Retinal pigment epithelial cell (primary cell): ENCODE measurements around the gene NKD1.

- RRBS: no CpG with 5 or more reads among the region's 2 CpGs
Observed at GRCh38 chr16:48479957-48480382, 94.8 kb upstream of the SIAH1 start.

DNA sequence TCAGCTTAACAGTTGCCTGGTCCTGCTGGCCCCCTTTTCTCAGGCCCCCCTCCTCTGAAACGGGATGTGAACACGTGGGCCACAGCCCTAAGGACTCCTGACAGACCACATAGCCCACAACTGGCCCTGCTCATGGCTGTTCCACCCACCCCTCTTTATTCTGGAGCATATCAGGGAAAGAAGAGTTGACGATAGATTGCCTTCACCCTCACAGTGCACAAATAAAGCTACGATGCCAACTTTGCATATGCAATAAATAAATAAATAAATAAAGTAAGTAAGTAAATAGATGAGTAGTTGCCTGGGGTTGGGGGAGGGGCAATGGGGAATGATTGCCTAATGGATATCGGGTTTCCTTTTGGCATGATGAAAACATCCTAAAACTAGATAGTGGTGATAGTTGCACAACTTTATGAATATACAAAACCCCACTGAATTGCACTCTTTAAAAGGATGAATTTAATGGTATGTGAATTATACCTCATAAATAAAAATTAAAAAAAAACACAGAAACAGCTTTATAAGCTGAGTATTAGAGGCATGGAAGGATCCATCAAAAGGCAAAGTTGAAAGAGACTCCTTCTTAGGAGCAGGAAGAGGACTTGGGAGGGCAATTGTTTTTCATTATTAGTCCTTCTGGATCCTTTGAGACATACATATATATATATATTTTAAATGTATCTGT lies 110.7 kb downstream of the N4BP1 start:
- RRBS: no CpG with 5 or more reads among the region's 5 CpGs

DNA sequence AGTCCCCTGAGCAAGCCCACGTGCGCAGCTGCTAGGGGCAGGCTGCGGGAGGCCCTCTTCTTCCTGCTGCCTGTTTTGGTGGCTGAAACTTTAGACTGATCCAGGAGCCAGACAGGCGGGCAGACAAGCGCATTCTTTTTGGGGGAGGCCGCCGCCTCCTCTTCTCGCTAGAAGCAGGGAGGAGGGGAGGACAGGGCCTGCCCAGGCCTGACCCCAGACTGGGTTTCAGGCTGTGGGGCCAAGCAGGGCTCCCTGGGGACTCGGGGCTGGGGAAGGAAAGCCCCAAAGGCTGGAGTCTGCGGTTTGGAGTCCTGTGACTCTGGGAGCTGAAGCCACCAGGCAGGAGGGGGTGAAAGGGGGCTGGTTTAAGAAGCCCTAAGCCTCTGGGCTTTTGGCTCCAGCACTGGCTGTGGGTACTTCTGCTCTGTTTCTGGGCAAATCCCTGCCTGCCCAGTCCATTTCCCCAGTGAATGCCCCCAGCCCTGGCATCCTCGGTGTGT lies 73.6 kb downstream of the N4BP1 start:
- RRBS: no CpG with 5 or more reads among the region's 11 CpGs

GRCh38 chr16:48560647-48561428 lies 49.1 kb downstream of the N4BP1 start:
- RRBS: no CpG with 5 or more reads among the region's 6 CpGs

DNA sequence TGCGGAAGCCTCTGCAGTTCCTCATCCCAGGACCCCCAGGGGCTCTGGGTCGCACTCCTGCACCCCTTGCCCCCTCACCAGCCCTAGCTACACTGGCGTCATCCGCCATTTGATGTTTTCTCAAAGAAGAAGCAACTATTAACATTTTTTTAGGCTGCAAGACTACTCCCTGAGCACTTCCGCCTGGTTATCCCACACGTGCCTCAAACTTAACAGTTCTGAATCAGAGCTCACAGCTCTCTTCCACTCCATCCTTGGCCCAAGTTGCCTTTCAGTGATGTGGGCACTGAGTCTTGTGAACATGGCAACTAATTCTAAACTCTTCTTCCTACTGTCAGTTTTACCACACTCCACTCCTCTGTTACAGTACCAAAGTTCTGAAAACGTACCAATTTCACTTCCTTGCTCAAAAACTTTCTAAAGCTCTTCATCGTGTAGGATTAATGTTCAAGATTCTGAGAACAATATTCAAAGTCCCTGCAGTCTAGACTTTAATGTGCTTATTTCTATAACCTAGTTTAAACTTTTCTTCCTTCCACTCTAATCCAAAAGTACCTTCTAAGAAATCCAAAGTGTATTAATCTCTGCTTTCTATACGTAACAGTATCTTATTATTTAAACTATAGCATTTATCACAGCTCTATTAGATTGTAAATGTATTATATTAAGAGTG lies 31.6 kb downstream of the N4BP1 start:
- RRBS: no CpG with 5 or more reads among the region's 9 CpGs

- RRBS: no CpG with 5 or more reads among the region's 3 CpGs
Observed at GRCh38 chr16:48603217-48603570, 6.8 kb downstream of the N4BP1 start.

- RRBS: no CpG with 5 or more reads among the region's 6 CpGs
Observed at GRCh38 chr16:49359763-49360122, 13.9 kb upstream of the C16orf78 start.

DNA sequence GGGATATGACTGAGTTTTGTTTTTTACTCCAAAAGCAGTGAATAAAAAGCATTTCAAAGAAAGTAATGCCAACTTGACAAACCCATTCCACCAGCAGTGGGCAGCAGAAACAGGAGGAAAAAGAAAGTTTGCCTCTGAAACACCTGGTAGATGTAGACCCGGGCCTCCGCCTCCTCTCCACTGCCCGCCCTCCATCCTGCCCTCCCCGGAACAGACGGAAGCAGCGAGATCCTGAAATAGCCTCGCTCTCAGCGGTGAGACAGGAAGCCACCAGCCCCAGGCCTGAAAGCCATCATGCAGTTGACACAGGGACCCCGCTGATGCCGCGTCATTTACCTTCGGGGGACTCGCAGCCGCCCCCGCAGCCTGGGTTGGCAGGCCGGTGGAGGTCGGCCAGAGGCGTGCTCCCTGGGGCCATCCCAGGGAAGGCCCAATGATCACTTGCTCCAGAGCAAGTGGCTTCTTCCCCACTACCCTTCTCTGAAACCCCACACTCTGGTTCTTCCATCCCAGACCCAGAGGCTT lies 67.8 kb downstream of the C16orf78 start:
- RRBS: 30% methylated on average over 2 of the region's 18 CpGs

- RRBS: no CpG with 5 or more reads among the region's 19 CpGs
Observed at GRCh38 chr16:49575135-49575973, 201.8 kb downstream of the C16orf78 start.

- RRBS: no CpG with 5 or more reads among the region's 21 CpGs
Observed at GRCh38 chr16:49702099-49702772, 153.7 kb downstream of the ZNF423 start.

- RRBS: no CpG with 5 or more reads among the region's 44 CpGs
Observed at GRCh38 chr16:49857588-49858188, 1.8 kb upstream of the ZNF423 start.

GRCh38 chr16:50235304-50236156 lies 30.8 kb upstream of the ADCY7 start:
- RRBS: no CpG with 5 or more reads among the region's 8 CpGs

DNA sequence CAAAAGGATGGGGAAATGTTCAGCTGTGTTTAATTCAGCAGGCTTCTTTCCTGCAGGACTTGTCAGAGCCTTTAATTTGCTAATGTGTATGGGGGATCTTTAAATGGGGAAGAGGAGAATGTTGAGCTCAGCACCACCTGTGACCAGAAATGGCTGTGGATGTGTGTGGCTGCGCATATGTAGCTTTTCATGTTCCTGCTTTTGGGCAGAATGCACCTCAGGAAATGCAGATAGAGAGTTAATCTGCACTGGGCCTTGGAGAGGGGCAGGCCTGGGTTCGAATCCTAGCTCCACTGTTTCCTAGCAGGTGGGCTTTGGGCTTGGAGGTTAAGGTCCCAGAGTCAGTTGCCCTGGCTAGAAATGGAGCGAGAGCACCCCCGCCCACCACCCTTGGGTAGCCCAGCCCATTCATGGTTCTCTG lies 9.2 kb downstream of the ADCY7 start:
- RRBS: no CpG with 5 or more reads among the region's 4 CpGs

GRCh38 chr16:50284222-50285007 lies 18.1 kb downstream of the ADCY7 start:
- RRBS: no CpG with 5 or more reads among the region's 14 CpGs

GRCh38 chr16:50323407-50324168 lies 45.2 kb downstream of the BRD7 start:
- RRBS: no CpG with 5 or more reads among the region's 10 CpGs

- RRBS: no CpG with 5 or more reads among the region's 4 CpGs
Observed at GRCh38 chr16:50333381-50333864, 35.4 kb downstream of the BRD7 start.

GRCh38 chr16:50335095-50335617 lies 33.6 kb downstream of the BRD7 start:
- RRBS: no CpG with 5 or more reads among the region's 6 CpGs

DNA sequence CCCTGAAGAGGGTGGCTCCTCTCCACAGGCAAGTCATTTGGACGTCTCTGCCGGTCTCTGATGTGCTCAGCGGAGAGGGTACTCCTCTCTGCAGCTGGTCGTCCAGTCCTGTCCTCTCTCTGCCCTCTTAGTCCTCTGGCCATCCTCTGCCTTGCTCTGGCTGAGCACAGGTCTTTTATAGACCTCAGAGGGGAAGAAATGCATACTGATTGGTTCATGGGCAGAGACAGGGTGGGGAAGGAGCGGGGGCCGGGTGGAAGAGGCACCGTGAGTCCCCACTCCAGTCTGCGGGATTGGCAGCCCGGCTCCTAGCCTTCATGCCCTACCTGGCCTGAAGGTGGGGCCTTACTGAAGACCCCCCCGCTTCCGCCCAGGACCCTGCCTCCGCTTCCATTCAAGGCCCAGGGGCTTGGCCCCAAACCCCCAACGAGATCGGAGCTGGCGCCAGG lies 69.9 kb upstream of the NKD1 start:
- RRBS: 54% methylated on average over 2 of the region's 15 CpGs

DNA sequence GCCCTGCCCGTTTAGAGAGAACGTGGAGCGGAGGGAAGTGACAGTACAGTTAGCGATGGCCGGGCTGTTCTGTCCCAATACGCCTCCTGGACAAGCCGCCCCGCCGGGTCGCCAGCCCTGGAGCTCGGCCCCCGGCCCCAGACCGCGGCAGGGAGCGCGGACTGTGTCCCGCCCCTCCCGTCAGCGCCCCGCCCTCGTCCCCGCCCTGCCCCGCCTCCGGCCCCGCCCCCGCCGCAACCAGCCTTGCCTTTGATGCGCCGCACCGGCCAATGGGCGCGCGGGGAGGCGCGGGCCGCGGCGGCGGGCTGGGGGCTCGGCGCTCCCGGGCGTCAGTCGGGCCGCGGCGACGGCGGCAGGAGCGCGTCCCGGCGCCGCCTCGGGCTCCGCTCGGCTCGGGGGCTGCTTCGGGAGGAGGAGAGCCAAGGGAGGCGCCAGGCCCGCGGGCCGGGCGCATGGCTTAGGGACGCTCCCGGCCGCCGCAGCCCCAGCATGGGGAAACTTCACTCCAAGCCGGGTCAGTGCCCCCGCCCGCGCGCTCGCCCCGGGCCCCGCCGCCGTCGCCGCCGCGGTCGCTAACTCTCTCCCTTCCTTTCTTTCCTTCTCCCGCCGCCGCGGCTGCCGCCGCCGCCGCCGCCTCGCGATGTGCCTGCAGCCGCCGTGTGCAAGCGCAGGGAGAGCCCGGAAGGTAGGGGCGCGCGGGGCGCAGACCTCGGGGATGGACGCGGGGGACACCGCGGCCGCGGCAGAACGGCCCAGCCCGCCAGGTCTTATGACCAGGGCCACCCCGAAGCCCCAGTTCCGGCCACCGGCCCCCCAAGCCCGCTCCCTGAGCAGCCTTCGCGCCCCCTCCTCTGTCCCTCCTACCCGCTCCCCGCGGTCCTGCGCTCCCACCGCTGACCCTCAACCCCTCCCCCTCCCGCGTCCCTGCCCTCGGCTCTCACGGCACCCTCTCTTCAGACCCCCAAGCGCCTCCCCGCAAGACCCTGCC lies at the start of gene NKD1:
NKD1 (plus strand) TSS at position 332 of the 988 bp plus-strand sequence.
- RRBS: under 1% methylated on average over 54 of the region's 128 CpGs